Measurements from ENCODE around the gene SECISBP2.

DNA sequence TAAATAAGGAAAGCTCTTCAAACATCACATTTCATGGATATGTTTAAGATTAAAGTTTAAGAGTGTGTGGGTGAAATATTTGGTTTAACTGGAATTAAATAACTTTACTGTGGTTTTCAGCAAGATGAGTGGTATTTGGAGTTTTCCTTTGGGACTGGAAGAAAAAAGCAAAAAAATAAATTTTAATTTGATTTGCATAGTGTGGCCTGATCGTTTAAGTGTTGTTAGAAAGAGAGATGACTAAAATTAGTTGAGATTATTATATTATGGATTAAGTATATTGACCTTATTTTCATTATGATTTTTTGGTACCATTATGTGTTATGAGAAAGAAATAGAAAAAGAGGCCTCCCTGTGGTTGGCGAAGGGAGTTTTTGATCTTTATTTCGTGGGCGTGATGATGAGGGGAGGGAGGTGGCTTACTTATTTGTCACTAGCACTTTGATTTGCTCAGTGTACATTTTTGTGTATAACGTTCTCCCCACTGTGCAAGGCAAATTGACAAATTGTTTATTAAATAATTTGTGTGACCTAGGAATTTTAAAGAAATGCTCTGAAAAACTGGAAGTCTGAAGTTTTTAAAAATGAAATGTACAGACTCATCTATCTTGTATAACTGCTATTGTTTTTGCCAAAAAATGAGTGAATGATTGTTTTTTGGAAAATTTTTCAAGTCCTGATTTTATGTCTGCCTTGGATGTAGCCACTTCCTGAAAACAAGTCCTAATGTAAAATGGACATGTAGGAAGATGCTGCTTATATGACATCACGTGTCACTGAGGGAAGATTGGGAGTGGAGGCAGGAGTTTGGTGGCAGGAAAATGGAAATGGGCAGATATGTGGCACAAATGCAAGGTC lies 2.9 kb downstream of the DAPK1 start:
- PRO-cap, result no peak

DNA sequence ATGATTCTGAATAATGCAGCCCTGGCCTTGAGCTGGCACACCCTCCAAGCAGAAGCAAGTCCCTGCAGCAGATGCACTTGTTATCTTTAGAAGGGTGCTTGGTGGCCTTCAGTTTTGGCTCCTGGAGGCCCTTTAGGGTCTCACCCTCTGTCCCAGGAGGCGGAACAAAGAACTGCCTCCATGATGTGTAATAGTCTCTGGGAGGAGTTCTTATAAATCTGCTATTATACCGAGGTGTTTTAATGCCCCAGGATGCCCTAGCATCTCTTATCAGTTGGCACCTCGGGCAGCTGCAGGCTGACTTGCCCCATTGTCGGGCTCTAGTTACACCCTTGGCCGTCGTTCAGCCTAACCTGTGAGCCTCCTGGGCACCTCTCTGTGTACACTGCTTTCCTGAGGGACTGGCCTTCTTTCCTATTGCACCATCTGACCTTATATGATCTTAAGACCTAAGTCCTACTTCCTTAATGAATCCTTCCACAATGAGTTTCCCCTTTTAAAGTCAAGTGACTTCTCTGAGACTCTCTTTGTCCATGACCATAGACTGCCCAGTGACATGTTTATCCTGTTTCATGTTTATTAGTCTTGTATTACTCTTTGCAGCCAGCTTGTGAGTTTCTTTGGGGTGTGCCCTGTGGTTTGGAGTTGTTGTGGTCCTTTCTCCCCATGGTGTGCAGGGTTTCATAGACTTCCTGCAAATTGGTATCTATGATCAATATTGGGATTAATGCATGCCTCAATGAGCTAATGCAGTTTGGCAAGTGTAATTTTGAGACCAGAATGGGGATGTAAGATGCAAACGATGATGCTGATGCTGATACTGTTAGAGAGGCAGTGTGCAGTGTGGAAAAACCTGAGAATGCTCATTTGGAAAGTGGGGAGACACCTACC lies 4.8 kb downstream of the DAPK1 start:
- PRO-cap, result no peak

DNA sequence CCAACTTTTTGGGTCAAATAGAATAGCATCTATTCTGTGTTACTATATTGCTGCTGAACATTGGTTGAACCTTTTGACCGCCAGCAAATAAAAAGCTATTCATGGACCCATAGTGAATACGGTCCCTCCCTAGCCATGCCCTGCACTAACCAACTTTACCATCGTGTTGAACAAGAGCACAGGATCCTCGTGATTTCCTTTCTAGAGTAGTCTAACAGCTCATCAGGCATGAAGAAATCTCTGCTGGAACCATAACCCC lies 70.3 kb upstream of the SPATA31E1 start:
- PRO-cap, result unidirectional peak, minus-strand start at position 111 of the sequence

- PRO-cap, result unidirectional peak, plus-strand start at chr9:88076161; bidirectional peak, plus-strand start at chr9:88076297, minus-strand start at chr9:88076275
Observed at GRCh38 chr9:88075834-88076503, 62.3 kb downstream of the SPATA31C2 start.

- PRO-cap, result bidirectional peak, plus-strand start at chr9:88076984, minus-strand start at chr9:88076734
Observed at GRCh38 chr9:88076504-88077278, 61.6 kb downstream of the SPATA31C2 start.

- PRO-cap, result no peak
Observed at GRCh38 chr9:88805219-88805638, 186.0 kb upstream of the S1PR3 start.

DNA sequence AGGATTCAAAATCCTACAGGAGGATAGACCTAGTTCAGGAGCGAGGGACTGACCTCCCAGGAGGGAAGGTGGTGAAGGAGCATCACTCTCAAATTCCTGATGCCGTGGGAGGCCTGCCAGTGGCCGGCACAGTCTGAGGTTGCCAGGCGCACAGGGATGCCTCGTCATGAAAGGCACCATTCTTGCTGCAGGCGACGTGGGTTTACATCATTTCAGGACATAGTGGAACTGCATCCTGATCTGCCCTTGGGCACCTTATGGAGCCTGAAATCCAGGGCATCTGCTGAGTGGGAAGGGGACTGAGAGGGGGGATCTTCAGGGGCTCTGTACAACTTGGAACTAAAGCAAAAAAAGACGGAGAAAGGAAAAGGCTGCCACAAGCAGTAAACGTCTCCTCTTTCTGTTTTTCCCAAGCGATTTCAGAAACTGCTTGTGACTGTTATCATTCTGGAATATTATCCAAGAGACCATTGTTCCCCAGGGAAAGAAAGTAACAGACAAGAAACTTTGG lies 163.2 kb upstream of the S1PR3 start:
- PRO-cap, result no peak

- PRO-cap, result no peak
Observed at GRCh38 chr9:88932733-88933200, 58.5 kb upstream of the S1PR3 start.

DNA sequence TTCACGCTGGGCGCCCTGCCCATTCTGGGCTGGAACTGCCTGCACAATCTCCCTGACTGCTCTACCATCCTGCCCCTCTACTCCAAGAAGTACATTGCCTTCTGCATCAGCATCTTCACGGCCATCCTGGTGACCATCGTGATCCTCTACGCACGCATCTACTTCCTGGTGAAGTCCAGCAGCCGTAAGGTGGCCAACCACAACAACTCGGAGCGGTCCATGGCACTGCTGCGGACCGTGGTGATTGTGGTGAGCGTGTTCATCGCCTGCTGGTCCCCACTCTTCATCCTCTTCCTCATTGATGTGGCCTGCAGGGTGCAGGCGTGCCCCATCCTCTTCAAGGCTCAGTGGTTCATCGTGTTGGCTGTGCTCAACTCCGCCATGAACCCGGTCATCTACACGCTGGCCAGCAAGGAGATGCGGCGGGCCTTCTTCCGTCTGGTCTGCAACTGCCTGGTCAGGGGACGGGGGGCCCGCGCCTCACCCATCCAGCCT lies 10.5 kb downstream of the S1PR3 start:
- PRO-cap, result no peak

DNA sequence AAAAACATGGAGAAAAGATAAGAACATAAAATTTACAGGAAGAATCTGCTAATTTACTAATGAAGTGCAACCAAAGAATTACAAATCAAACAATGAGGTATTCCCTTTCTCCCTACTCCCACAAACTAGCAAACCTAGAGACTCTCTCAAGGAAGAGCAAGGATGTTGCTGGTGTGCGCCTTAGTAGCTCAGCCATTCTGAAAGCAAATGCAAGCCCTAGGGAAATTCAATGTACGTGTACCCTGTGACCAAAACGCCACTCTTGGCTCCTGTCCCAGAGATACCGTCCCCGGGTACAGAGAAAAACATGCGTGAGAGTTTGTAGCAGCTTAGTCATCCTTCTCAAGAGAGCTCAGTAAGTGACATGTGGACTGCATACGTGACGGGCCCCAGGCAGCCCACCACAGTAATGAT lies 45.0 kb downstream of the S1PR3 start:
- PRO-cap, result no peak

GRCh38 chr9:89038043-89038497 lies 46.8 kb downstream of the S1PR3 start:
- PRO-cap, result no peak

DNA sequence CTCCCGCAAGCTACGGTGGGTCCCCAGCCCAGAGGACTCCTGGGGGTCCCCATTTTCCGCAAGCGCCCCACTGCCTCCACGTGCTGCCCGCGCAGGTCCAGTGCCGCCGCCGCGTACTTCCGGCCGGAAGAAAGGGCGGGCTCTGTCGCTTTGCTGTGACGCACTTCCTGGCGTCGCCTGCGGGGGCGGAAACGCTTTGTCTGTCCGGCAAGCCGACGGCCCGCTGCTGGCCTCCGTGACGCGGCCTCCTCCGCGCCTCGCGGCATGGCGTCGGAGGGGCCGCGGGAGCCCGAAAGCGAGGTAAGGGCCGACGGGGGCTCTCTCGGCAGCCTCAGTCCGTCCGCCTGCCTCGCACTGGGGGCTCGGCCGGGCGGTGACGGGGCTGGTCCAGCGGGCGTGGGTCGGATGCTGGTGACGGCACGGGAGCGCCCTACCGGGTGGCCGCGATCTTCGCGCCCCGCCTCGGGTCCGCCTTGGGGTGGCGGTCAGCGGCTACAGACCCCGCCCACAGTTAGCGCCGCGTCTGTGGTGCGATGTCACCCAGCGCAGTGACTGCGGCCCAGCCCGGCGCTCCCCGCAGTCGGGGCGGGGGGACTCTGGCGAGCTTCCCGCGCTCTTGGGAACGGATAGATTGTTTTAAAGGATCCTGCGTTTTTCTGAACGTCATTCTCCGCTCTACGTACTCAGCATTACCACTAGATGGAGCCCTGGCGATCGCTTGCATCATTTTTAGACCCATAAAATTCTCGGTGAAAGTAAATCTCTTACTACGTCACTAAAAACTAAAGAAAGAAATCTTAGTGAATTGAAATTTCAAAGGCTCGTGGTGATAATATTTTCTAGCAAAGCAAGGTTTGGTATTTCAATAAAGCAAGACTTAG lies at the start of gene SECISBP2:
TSS of gene SECISBP2 (plus strand) at position 188 of the 881 bp plus-strand sequence.
- PRO-cap, result bidirectional peak, plus-strand start at position 210 of the sequence, minus-strand start at position 407 of the sequence

- PRO-cap, result no peak
Observed at GRCh38 chr9:89357840-89358256, 39.5 kb downstream of the SECISBP2 start.

DNA sequence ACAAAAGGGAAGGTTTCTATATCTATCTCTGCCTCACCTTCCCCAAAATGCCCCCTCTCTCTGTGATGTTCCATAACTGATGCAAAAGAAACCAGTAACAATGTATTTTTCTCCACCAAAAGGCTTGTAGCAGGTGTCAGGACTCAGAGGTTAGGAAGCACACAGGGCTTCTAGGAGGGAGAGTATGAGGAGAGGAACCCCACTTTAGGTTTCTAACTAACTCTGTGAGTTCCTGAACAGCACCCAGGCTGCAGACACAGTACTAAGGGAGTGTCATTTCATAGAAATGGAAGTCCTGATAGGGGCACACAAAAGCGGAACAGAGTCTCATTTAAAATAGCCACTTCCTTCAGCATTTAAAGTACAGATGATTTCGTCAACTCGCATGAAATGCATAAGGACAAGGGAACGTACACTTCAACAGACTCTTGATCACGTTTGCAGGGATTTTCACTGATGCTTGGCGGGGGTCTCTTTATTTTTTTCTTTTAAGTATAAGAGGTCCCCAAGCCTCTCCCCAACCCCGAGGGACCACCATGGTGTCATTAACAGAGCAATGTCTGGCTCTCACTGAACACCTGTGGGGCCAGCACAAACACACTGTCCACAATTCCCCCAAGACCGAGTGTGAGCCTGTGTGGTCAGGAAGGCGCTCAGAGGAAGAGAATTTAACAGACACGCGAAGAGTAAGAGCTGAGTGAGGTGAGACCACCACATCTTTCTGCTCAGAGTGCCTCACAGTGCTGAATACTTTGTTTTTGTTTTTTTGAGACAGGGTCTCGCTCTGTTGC lies 82.2 kb downstream of the SECISBP2 start:
- PRO-cap, result no peak

GRCh38 chr9:89443352-89443778 lies 54.5 kb downstream of the SEMA4D start:
- PRO-cap, result no peak

DNA sequence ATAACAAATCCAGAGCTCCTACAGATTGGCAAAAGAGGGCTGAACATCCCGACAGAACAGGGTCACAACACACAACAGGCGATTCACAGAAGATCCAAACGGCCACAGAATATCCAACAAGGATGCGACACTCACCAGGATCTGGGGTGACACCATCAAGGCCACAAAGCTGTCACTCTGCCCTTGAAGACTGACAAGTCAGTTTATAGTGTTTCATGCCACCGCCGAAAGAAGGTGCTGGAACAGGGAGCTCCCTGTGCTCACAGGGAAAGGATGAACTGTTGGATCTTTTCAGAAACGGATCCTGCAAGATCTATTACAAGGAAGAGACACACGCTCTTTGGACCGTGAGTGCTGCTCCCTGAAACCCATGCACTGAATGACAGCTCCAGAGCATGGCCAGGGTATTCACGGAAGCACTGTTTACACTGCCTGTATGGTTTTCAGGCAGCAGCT lies 53.0 kb downstream of the SEMA4D start:
- PRO-cap, result no peak

DNA sequence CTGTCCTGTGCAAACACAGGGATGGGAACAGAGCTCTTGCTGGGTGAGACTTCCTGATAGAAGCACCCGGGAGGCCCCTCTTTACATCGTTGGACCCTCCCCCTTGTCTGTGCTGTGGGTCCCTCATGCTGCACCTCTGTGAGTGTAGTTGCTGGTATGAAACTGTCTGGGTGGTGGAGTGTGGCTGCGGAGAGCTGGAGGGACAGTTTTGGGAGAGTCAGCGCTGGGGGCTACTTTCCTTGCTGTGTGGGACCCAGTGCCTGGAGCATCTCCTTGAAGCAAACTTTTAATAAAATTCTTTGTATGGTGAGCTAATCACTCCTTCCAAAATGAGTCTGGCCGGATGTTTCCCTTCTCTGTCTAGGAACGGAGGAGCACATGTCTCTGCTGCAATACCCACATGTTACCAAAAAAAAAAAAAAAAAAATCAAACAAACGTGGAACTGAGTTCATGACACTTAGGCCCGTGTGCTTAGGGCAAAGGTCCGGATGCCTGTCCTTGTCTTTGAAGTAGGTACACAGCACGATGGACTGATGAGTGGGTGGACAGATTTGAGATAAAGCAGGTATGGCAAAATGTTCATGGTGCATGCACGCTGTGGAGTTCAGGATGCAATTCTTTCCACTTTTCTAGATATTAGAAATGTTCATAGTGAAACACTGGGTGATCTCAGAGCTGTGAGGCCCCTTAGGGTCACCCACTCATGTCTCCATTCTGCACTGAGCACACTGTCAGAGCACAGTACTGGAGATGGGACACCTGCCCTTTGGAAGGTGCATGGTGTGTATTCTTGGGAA lies 43.4 kb downstream of the GADD45G start:
- PRO-cap, result no peak

GRCh38 chr9:89649037-89649722 lies 44.4 kb downstream of the GADD45G start:
- PRO-cap, result no peak

DNA sequence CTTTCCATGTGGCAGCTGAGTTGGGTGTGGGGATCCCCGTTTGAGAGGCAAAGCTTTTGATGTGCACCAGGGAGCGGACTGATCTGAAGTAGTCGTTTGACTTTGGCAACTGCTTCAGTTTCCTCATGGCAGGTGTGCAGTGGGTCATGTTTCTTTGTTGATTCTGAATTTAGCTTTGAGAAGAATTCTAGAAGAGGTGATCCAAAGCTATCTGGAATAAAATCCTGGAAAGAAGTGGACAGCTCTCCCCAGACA lies 63.5 kb downstream of the GADD45G start:
- PRO-cap, result no peak

DNA sequence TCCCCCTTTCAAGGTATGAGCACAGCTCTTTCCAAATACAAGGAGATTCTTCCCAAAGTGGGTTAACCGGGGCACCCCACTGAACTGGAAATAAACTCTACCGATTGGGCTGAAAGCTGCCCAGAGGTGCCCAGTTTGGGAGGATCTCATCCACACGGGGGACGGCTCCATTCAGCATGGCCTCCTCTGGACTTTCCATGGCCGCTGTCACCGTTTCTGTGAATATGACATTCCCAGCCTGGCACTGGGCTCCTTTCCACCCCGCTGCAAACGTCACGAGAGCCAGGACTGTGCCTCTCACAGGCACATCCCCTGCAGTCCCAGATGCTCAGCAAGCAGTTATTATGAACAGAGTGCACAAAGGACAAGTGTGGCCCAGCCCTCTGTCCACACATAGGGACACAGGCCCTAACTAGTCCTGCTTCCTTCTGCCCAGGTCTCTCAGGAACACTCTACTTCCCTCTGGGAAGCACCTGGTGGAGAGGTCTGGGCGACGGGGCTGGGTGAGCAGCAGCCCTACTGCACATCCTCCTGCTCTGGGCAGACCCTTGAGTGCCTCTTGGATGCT lies 269.5 kb downstream of the GADD45G start:
- PRO-cap, result no peak